Uterus (tissue), 7 donors: ENCODE results near the genes HCFC1 and TKTL1.

- PRO-cap, 4 experiments = no peak in any of the 4 experiments
- RAMPAGE, long total RNA, 2 experiments = no peak in any of the 2 experiments
- RRBS = 8% methylated on average over 28 of the region's 38 CpGs
Observed at GRCh38 chrX:153830560-153830776, 124 bp upstream of the PDZD4 start.

DNA sequence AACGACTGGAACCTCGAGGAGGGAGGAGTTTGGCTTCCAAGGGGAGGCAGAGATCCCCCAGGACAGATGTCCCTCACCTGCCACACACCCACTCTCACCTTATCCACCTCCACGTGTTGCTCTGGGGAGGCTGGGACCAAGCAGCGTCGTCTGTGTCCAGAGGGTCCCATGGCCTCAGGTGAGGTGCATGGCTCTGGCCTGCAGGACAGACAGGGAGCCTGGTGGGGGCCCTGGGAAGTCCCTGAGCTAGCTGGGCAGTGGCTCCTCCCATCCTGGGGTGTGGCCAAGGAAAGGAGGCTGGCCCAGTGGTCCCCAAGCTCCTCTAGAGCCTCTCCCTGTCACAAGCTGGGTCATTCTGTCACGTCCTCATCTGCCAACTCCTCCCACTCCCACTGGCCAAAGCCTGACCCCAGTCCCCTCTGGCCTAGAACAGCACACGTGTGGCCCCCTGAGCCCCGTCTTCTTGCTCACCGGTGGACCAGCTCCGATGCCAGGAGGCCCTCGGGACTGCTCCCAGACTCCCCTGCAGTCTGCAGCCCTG lies 4.6 kb downstream of the AVPR2 start:
- PRO-cap, 4 experiments = no peak in any of the 4 experiments
- RAMPAGE, long total RNA, 2 experiments = no peak in any of the 2 experiments
- RRBS = 56% methylated on average over 3 of the region's 11 CpGs

DNA sequence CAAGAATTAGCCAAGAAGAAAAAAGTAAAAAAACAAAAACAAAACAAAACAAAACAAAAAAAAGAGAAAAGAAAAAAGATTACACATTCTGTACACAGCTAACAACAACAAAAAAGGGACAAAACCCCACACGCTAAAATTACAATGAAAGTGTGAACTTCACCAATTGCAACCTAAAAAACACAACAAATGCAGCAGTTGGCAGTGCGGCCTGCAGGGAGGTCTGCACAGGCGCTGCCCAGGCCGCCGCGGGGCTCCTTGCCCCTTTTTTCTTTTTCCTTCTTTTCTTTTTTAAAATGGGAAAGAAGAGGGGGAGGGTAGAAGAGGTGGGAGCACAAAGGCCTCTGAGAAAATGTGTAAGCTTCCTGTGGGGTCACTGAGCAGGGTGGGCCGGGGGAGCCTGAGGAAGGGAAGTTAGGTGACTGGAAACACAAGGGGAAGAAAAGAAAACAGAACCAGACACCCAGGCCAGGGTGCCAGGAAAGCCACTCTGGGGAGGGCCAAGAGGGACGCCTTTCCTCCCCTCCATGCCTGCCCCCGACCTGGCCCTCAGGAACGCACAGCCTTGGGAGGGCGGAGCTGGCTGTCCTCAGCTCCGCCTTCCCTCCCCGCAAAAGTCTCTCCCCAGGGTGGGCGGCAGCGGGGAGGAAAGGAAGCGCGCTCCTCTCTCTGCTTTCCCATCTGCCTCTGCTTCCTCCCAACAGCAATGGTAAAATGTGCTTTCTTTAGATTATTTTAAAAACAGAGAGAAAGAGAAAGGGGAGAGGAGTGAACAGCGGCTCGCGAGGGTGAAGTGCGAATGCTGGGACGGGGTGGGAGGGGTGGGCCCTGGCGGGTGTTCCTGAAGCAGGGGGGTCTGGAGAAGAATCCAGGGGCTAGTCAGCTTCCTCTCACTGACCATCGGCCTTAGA lies 4.3 kb upstream of the RENBP start:
- PRO-cap, 4 experiments = no peak in any of the 4 experiments
- RAMPAGE, long total RNA, 2 experiments = no peak in any of the 2 experiments
- RRBS = no CpG with 5 or more reads among the region's 24 CpGs

DNA sequence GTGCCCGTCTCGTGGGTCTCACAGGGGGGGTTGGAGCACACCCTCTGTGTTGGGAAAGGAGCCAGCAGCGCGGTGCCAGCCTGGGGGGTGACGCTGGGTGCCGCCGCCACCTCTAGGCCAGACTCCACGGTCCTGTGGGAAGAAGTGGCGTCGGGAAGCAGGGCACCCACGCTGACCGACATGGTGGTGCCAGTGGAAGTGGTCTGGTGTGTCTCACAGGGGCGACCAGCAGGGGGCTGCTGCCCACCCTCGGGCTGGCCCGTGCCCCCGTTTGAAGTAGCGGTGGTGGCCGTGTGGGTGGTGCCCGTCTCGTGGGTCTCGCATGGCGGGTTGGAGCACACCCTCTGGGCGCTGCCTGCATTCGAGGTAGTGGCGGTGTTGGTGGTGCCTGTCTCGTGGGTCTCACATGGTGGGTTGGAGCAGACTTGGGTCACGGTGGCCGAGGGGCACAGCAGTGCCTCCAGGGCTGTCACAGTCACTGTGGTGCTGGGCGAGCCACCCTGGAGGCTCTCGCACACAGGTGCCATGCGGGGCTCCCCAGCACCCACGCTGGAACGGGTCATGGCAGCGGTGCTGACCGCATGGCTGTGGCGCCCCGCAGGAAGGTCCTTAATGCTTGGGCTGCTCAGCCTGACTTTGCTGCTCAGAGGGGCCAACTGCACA lies 9.8 kb upstream of the RENBP start:
- PRO-cap, 4 experiments = no peak in any of the 4 experiments
- RAMPAGE, long total RNA, 2 experiments = start-site peak on the minus strand in 1 of 2 experiments, centred at position 209 of the sequence, 23 reads per replicate
- RRBS = no CpG with 5 or more reads among the region's 37 CpGs

DNA sequence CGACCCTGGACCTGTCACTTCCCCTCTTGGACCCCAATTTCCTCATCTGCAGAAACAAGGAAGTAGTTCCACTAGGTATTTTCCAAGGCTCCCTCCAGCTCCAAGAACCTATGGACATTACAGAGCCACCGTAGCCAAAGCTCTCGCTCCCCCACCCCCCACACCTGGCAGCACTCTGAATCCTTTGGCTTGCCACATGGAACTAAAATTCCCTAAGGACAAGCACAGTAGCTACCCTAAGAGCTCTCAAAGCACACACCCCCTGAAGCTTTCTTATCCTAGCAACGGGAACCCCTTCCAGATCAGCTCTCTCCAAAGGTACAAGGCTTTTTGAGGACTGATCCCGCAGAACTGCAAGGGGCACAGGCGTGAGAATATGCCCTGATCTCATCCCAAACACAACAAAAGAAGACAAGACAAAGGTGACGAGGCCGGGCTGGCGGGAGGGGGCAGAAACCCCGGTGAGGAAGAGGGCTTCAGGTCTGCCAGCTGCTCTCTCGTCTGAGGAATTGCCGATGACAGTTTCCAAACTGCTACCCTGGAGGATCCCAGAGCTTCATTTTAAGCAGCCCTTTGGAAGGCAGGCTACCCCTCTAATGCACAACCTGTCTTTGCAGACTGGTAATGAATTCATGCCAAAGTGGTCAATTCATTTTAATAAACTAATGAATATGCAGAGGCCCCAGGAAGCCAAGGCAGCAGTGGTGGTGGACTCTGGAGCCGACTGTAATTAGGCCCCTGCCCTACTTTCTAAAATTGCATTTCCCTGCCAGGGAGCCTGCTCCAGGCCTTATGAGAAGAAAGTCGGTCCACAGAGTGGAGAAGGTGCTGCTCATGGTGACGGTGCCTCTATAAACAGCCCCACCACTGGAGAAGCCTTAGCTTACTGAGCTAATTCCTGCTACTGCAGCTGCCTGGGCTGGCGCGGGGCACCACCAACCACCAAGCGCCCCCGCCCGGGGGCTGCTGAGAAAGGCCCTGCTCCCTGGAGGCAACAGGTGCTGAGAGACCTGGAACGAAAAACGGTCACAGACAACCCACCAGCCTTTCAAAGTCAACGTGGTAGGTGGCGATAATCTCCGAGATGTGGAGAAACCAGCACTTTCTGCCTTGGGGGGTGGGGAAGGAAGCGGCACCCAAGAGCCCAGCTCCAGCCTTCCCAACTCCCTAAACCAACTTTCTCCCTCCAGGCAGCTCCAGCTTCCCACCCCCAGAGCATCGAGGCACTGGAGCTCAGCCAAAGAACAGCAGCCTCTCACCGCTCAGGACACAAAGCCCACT lies 3.2 kb downstream of the HCFC1 start:
- PRO-cap, 4 experiments = no peak in any of the 4 experiments
- RAMPAGE, long total RNA, 2 experiments = no peak in any of the 2 experiments
- RRBS = no CpG with 5 or more reads among the region's 28 CpGs

GRCh38 chrX:153970897-153971668 lies 535 bp downstream of the HCFC1 start:
- PRO-cap, 4 experiments = peak in 4 of 4 experiments; most common plus-strand start chrX:153971296 (in 3); most common minus-strand start chrX:153971202 (in 3)
- RAMPAGE, long total RNA, 2 experiments = no peak in any of the 2 experiments
- RRBS = 6% methylated on average over 17 of the region's 70 CpGs

DNA sequence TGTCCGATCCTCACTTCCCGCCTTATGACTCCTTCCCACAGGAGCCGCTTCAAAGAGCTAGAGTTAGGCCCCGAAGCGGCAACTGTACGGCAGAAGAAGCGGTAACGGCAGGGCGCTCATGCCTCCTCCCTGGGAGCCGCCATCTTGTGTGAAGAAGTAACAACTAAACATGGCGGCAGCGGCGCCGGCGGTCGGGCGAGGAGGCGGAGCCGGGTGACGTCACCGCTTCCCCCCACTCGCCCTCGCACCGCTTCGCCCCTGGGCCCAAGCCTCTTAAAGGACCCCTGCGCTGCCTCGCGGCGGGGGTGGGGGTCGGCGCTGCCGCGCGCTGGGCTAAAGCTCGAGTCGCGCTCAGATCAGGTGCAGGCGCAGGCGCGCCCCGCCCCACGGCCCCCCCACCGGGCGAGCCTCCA lies at the start of gene HCFC1:
HCFC1 (minus strand) TSS at position 150 of the 413 bp plus-strand sequence.
- PRO-cap, 4 experiments = peak in 4 of 4 experiments; most common plus-strand start position 276 of the sequence (in 2); most common minus-strand start position 150 of the sequence (in 4)
- RAMPAGE, long total RNA, 2 experiments = start-site peak on the minus strand in 1 of 2 experiments, centred at position 177 of the sequence, 293 reads per replicate
- RRBS = 2% methylated on average over 2 of the region's 44 CpGs

GRCh38 chrX:153981551-153982458 lies 9.3 kb downstream of the TMEM187 start:
- PRO-cap, 4 experiments = peak in 3 of 4 experiments; most common plus-strand start chrX:153981987 (in 2); most common minus-strand start chrX:153981746 (in 1)
- RAMPAGE, long total RNA, 2 experiments = no peak in any of the 2 experiments
- RRBS = 31% methylated on average over 9 of the region's 50 CpGs

- PRO-cap, 4 experiments = no peak in any of the 4 experiments
- RAMPAGE, long total RNA, 2 experiments = no peak in any of the 2 experiments
- RRBS = 50% methylated on average over 7 of the region's 37 CpGs
Observed at GRCh38 chrX:154012834-154014019, 6.5 kb downstream of the IRAK1 start.

DNA sequence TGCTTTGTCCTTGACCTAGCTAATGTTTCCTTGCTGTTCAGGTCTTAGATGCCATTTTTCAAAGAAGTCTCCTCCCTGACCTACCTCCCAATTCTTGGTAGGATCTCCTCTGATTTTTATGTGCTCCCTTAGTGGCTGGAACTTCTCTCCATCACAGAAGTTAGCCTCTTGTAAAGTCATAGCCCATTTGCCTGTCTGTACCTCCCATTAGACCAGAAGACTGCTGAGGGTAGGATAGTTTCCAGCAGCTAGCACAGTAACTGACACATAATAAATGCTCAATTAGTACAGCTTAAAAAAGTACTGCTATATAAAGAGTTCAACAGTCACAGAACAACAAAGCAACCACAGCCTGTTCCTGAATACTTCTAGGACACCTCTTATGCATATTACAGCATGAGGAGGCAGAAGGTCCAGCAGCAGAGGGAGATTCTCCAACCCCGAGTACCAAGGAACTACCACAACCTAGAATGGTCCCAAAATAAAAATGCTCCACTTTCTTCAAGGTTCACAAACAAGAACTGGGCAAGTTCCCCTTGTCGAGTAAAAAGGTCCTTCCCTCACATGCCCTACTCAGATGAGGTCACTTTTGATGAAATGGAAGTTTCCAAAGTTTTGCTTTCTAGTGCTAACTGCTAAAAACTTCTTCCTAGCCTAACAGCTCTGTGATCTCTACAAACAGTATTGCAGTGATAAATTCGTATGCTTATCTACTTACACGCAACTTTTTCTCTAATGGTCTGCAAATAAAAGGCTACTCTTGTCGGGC lies 13.0 kb downstream of the MECP2 start:
- PRO-cap, 4 experiments = no peak in any of the 4 experiments
- RAMPAGE, long total RNA, 2 experiments = no peak in any of the 2 experiments
- RRBS = no CpG with 5 or more reads among the region's 5 CpGs

DNA sequence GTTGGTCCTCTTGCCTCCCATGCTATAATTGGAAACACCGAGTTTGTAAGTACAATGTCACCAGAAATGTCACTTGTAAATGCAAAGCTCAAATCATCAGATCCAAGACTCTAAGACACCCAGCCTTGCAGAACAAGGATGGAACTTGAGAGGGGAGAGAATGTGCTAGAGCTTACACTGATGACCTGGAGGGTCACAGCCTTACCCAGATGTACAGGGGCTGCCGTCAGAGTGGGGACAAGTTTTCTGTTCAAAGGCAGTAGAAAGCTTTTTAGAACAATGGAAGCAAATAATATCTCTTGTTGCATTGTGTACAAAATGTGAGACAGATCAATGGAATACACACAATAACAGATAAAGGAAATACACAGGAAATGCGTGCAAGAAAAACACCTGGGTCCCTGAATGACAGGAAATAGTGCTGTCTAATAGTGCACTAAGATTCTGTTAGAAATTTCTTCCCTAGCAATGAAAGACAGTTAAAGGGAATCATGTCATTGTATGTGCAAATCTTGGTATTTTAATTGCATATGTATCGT lies 8.2 kb upstream of the OPN1LW start:
- PRO-cap, 4 experiments = no peak in any of the 4 experiments
- RAMPAGE, long total RNA, 2 experiments = no peak in any of the 2 experiments
- RRBS = no CpG with 5 or more reads among the region's 4 CpGs

DNA sequence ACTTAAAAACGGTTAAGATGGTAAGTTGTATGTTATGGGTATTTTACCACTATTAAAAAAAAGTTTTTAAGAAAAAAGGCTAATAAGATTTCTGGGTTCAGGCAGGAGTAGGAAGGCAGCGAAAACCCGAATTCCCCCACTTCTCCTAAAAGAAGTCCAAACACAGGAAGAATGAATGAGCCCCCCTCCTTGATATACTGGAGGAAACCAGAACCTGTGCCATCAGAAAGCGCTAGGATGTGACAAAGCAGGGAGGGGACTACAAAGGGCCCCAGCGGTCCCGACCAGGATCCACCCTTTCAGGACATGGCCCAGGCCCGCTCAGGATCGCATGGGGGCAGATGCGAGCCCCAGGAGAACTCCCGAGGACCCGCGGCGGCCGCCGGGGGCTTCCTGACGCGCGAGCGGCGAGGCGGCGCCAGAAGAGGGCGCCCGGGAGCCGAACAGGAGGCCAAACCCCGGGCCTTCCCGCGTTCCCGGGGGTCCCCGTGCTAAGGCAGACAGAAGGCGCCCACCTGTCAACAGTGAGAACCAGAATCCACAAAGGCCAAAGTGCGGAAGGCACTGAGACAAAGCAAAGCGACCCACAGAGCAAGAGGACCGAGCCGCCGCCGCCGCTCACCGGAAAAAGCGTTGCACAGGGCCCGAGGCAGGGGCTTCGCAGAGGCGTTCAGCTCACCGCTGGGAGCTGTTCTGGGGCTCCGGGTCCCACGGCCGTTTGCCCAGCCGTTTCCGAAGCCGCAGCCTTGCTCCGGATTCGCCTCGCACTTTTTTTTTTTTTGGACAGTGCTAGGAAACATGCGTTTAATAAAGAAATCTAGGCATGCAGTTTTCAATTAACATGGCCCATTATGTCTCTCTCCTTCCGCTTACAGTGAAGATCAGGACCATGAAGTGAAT lies 7.4 kb upstream of the OPN1LW start:
- PRO-cap, 4 experiments = no peak in any of the 4 experiments
- RAMPAGE, long total RNA, 2 experiments = no peak in any of the 2 experiments
- RRBS = 24% methylated on average over 21 of the region's 55 CpGs

GRCh38 chrX:154295545-154296012 lies at the start of gene TKTL1:
Gene TKTL1, plus strand, starts transcription at chrX:154295795.
- PRO-cap, 4 experiments = no peak in any of the 4 experiments
- RAMPAGE, long total RNA, 2 experiments = no peak in any of the 2 experiments
- RRBS = 93% methylated on average over 7 of the region's 25 CpGs

- PRO-cap, 4 experiments = no peak in any of the 4 experiments
- RAMPAGE, long total RNA, 2 experiments = no peak in any of the 2 experiments
- RRBS = no CpG with 5 or more reads among the region's 3 CpGs
Observed at GRCh38 chrX:154333703-154334093, 38.1 kb downstream of the TKTL1 start.

DNA sequence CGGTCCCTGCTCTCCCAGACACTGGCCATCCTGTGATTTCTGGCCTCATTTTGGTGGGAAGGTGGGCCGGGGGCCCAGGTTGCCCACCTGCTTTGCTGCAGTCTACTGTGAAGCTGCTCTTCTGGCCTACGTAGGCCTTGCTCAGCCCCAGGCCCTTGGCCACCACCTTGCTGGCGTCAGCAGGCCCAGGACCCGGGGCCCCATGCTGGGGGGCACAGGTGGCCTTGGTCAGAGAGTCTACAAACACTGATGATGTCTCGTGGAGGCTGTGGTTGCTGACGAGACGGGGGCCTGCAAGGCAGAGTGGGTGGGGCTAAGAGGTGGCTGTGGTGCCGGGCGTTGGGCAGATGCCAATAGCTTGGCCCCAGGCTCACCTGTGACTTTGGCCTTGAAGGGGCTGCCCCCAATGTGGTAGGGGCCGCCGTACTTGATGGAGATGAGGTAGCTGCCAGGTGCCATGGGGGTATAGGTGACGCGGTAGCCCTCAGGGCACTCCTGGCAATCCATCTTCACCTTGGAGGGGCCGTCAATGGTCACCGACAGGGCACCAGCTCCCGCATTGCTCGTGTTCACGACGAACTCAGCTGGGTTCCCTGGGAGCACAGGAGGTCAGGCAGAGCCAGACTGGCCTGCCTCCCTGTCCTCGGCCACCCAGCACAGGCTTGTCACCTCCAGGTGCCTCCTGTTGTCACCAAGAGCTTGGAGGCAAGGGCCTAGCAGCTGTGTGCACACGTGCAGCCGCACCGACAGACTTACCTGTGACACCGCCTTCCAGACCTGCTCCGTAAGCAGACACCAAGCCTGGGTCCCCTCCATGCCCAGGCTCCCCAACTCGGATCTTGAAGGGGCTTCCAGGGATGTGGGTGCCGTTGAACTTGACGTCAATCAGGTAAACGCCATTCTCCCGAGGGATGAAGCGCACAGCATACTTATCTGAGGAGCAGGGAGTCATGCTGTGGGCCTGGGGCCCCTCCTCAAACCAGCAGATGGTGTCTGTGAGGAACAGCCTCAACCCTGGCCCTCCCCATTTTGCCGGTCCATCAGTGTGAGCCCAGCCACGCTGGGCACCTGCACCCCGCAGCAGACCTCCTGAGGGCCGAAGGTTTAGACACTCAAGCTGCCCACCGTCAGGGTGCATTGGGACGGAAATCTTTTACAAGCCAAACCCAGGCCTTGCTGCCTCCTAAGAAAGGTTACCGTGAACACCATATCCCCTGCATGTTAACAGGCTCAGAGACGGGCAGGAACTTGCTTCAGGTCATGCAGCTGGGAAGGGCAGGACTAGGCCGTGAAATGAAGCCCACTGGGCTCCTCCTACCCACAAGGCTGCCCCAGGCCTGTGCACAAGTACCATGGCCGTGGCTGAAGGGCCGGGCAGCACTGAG lies 24.7 kb downstream of the FLNA start:
- PRO-cap, 4 experiments = no peak in any of the 4 experiments
- RAMPAGE, long total RNA, 2 experiments = no peak in any of the 2 experiments
- RRBS = 74% methylated on average over 2 of the region's 43 CpGs

DNA sequence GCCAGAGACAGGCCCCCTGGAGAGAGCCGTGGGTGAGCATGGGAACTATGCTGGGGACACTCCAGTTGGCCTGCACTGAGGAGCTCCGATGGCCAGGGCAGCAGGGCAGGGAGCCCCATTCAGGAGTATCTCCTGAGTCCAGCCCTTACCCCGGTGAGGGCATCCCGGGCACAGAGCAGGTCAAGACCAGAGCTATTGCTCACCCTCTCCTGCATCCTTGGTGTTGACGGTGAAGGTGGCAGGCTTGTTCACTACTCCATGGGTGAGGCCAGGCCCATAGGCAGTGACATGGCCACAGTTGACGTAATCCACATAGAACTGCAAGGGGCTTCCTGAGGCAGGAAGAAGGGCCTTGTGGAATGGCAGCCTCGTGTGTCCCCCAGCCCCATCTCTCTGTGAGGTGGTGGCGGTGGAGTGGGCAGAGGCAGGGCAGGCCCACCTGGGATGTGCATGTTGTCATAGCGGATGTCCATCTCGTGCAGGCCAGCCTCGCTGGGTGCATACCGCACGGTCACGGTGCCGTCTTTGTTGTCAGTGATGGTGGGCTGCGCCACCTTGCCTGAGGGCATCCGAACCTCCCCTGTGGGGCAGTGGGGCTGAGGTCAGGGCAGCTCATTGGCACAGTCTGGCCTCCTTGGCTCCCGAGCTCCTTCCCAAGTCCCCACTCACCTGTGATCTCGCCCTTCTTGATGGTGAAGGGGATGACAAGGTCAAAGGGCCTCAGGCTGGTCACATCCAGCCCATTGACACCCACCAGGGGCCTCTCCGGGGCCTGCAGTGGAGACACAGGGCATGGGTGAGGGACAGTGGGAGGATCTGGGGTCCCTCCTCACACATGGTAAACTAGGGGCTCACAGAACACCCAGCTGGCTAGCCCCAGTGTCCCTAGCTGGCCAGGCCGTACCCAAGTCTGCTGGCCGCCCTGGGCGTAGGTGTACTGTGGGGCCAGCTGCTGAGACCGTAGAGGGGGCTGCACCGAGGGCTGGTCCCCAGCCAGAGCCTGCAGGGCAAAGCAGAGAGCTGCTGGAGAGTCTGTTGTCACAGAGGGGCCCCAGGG lies 20.4 kb downstream of the FLNA start:
- PRO-cap, 4 experiments = no peak in any of the 4 experiments
- RAMPAGE, long total RNA, 2 experiments = no peak in any of the 2 experiments
- RRBS = no CpG with 5 or more reads among the region's 25 CpGs

DNA sequence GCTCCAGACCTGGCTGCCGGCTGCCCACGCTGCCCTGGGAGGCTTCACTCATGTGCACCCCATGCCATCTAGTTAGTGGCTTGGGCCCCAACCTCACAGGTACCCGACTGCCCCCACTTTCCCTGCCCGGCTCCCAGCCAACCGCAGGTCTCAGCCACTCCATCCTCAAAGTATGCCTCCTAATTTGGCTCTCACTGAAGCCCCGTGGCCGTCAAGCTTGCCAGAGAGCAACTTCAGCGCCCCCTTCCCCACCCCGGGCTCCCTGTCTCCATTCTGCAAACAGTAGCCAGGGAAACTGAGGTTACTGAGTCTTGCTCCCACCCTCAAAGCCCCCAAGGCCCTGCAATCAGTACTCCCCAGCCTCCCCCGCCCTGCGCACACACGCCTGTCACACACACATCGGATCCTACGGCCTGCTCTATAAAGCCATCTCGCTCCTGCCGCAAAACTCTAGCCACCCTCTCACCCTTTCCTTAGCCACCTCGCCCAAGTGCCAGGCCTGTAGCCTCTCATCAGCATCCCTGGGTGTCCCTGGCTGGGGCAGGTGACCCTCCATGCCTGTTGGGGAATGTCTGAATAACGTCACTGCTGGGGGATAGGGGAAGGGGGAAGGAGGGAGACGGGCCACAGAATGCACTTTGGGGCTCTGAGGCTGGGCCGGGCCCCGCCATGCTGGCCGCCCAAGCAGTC lies 18.2 kb downstream of the FLNA start:
- PRO-cap, 4 experiments = no peak in any of the 4 experiments
- RAMPAGE, long total RNA, 2 experiments = no peak in any of the 2 experiments
- RRBS = 45% methylated on average over 7 of the region's 22 CpGs

GRCh38 chrX:154356762-154357561 lies 17.5 kb downstream of the FLNA start:
- PRO-cap, 4 experiments = no peak in any of the 4 experiments
- RAMPAGE, long total RNA, 2 experiments = no peak in any of the 2 experiments
- RRBS = 50% methylated on average over 2 of the region's 37 CpGs

GRCh38 chrX:154364194-154365003 lies 10.0 kb downstream of the FLNA start:
- PRO-cap, 4 experiments = no peak in any of the 4 experiments
- RAMPAGE, long total RNA, 2 experiments = no peak in any of the 2 experiments
- RRBS = no CpG with 5 or more reads among the region's 37 CpGs

DNA sequence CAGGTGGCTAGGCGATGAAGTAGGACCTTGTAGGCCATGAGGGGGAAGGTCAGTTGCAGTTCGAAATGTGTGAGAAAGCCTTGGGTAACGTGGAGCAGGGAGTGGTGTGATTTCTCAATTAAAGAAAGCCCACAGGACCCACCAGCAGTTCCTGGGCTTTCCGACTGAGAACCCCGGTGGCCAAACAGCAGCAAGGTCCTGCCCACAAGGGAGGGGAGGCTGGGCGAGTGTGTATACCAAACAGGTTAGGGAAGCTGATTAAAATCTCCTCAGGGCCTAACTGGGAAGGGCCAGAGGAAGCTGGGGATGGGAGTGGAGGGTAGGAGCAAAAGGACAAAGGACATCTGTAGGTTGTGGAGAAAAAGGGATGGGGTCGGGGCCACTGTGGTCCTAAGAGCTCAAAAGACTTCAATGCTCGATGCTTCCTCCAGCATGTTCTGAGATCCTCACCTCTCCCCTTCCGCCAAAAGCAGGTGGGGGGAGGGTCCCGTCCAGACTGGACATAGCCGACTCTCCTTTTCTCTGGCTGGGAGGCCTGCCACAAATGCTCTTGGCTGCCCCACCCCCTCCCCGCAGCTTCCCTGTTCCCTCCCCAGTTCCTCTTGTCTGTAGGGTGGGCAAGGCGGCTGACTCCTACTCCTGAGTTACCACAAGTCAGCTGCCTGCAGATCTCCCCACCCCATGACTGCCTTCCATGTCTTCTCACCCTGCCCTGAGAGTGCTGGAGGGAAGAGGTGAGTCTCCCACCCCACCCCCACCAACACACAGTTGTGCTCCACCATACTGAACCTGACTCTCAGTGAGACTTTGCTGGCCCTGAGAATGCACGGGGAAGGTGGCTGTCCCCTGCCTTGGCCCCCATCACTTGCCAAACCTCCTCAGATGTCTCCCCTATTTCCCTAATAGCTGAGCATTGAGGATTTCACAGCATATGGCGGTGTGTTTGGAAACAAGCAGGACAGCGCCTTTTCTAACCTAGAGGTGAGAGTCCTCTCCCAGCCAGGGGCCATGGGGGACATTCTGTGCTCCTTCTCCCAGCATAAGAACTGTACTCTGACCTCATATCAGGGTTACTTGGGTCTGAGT lies 2.8 kb downstream of the ATP6AP1 start:
- PRO-cap, 4 experiments = no peak in any of the 4 experiments
- RAMPAGE, long total RNA, 2 experiments = no peak in any of the 2 experiments
- RRBS = no CpG with 5 or more reads among the region's 16 CpGs